Heart left ventricle (tissue), 7 donors: ENCODE results near the gene ANO1.

DNA sequence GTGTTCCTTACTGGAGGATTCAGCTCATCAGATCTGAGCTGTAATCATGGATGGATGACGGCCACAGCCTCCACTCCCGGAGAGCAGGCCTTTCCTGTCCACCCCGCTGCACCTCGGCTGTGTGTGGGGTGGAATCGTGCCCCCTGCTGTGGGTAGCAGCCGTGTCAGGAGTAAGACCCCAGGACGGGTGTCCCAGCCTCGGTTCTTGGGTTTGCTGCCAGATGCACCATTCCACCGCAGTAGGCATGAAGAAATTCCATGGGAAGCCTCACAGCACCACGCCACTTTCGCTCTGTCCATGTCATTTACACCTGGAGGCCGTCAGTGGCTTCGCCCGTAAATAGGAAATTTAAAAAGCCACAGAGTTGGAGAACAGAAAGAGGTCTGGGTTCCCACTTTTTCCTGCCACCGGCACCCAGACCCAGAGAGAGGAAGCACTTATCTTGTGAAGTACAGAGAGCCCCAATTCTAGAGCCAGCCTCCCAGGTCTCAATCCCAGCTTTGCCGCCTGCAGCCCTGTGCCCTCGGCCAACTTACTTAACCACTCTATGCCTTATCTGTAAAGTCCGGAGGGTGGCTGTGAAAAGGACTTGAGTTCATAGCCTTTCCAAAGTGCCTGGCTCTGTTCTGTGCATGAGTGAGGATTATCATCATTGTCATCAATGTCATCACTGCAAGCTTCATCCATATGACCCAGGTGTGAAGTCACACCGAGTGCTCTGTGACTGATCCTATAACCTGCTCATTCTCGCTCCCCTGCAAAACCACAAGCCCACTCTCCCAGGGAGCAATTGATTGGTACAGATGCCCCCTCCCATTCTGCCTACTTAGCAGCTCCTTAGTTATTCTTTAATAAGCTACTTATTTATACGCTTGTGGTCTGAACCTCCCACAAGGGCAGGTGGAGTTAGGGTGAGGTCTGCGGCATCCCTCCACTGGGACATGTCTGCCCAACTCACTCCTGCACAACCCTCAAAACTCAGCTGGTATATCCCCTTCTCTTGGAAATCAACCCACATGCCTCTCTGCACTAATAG is 90.0 kb upstream of the ANO1 start:
- PRO-cap, 6 experiments, result no peak in any of the 6 experiments
- RAMPAGE, long total RNA, 2 experiments, result no peak in any of the 2 experiments
- RRBS, result no CpG with 5 or more reads among the region's 22 CpGs

GRCh38 chr11:70040305-70041184 is 37.6 kb upstream of the ANO1 start:
- PRO-cap, 6 experiments, result no peak in any of the 6 experiments
- RAMPAGE, long total RNA, 2 experiments, result no peak in any of the 2 experiments
- RRBS, result no CpG with 5 or more reads among the region's 14 CpGs

GRCh38 chr11:70073753-70074570 is 4.2 kb upstream of the ANO1 start:
- PRO-cap, 6 experiments, result peak in 3 of 6 experiments; most common minus-strand start chr11:70073938 (in 3)
- RAMPAGE, long total RNA, 2 experiments, result no peak in any of the 2 experiments
- RRBS, result 7% methylated on average over 12 of the region's 24 CpGs

- PRO-cap, 6 experiments, result peak in 6 of 6 experiments; most common plus-strand start chr11:70078540 (in 5); most common minus-strand start chr11:70078397 (in 5)
- RAMPAGE, long total RNA, 2 experiments, result start-site peak on the plus strand in 1 of 2 experiments, at chr11:70078540-70078576 at its widest, 26 reads per replicate
- RRBS, result 2% methylated on average over 60 of the region's 96 CpGs
These were observed at the start of gene ANO1 for GRCh38 chr11:70077694-70078715. TSS of gene ANO1 (plus strand) at chr11:70078317.

GRCh38 chr11:70078716-70079206 is 644 bp downstream of the ANO1 start:
- PRO-cap, 6 experiments, result no peak in any of the 6 experiments
- RAMPAGE, long total RNA, 2 experiments, result no peak in any of the 2 experiments
- RRBS, result 3% methylated on average over 42 of the region's 55 CpGs

DNA sequence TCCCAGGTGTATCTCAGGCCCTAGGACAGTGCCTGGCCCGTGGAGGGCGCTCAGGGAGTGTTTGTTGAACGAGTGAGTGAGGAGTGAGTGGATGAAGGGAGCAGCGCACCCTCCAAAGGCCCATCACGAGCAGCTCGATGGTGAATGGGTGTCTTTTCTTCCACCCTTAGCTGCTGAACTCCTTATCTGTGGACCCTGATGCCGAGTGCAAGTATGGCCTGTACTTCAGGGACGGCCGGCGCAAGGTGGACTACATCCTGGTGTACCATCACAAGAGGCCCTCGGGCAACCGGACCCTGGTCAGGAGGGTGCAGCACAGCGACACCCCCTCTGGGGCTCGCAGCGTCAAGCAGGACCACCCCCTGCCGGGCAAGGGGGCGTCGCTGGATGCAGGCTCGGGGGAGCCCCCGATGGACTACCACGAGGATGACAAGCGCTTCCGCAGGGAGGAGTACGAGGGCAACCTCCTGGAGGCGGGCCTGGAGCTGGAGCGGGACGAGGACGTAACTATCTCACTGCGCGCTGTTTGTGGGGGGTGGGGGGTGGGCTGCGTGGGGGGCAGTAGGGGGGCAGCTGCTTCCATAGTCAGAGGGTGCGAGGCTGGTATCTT is 9.6 kb downstream of the ANO1 start:
- PRO-cap, 6 experiments, result no peak in any of the 6 experiments
- RAMPAGE, long total RNA, 2 experiments, result no peak in any of the 2 experiments
- RRBS, result 56% methylated on average over 8 of the region's 32 CpGs

GRCh38 chr11:70142027-70142713 is 60.9 kb upstream of the FADD start:
- PRO-cap, 6 experiments, result no peak in any of the 6 experiments
- RAMPAGE, long total RNA, 2 experiments, result no peak in any of the 2 experiments
- RRBS, result no CpG with 5 or more reads among the region's 14 CpGs

DNA sequence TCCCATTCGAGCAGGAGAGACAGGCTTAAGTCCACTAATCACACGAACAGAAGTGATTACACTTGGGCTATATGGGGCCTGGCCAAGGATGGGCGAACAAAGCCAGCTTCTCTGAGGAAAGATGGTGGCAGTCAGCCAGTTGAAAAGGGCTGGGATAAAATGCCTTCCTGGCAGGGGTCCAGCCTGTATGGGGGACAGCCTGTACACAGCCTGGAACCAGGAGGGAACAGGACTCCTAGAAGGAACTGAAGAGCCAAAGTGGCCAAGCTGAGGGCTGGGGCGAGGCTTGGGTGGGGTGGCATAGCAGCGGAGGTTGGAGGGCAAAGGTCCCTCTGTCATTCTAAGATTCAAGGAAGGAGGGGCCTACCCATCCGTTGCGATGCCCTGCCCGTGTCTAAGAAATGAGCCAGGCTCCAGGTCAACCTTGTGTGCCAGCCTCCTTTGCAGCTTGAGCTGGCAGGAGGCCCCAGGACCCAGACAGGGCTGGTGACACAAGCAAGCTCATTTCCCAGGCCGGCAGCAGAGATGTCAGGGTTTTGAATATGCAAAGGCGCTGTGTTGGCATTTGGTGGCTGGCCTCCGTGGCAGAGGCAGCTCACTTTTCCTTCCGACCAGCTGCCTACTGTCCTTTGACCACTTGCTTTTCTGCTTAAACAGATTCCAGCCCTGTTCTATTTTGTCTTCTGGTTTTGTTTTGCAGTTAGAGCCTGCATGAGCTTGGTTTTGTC is 22.7 kb downstream of the FADD start:
- PRO-cap, 6 experiments, result no peak in any of the 6 experiments
- RAMPAGE, long total RNA, 2 experiments, result no peak in any of the 2 experiments
- RRBS, result no CpG with 5 or more reads among the region's 12 CpGs

DNA sequence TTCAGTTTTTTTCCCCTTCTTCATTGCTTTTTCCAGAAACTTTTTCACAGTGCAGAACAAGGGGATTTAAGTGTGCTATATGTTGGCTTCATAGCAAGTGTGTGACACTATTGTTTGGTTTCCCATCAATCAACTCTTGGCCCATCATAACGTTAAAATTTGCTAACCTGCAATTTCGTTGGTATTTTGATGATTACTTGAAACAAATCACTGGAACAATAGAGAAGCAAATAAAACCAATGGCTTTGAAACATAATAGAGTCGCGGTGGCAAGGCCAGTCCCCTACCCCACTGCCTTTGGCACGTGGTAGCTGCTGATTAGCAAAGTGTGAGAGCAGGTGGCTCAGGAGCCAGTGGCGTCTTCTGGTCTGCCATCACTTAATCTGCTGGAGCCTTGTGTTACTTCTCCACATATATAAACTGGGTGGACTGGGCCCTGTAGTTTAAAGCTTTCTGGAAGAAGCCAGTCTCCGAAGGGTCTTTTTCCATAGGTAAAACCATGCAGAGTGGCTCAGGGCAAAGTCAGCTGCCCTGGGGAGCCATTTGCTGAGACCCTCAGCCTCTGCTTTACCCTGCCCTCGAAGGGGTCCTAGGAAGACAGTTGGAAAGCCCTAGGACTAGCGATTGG is 22.9 kb downstream of the PPFIA1 start:
- PRO-cap, 6 experiments, result no peak in any of the 6 experiments
- RAMPAGE, long total RNA, 2 experiments, result no peak in any of the 2 experiments
- RRBS, result no CpG with 5 or more reads among the region's 9 CpGs

GRCh38 chr11:70324701-70325178 is 54.2 kb downstream of the PPFIA1 start:
- PRO-cap, 6 experiments, result no peak in any of the 6 experiments
- RAMPAGE, long total RNA, 2 experiments, result no peak in any of the 2 experiments
- RRBS, result no CpG with 5 or more reads among the region's 6 CpGs

DNA sequence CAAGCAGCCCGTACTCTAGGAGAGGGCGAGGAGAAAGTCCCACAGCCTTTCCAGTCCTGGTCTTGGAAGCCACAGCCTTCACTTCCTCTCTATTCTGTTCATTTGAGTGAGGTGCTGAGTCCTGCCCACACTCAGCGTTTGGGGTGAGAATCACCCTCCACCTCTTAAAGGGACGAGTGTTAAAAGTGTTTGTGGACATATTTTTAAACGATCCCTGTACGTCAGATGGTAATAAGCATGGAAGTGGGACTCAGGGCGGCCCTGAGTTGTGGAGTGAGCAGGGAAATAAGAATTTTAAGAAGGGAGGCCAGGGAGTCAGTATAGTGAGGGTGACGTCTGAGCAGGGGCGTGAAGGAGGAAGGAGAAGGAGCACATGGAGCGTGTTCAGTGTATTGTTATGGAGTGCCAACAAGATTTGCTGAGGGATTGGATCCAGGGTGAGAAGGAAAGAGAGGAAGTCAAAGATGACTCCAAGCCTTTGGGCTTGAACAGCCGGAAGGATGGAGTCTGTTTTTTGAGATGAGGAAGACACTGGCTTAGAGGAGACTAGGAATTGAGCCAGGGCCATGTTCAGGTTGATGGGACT is 57.3 kb upstream of the CTTN start:
- PRO-cap, 6 experiments, result no peak in any of the 6 experiments
- RAMPAGE, long total RNA, 2 experiments, result no peak in any of the 2 experiments
- RRBS, result no CpG with 5 or more reads among the region's 11 CpGs

GRCh38 chr11:70343532-70344079 is 54.7 kb upstream of the CTTN start:
- PRO-cap, 6 experiments, result no peak in any of the 6 experiments
- RAMPAGE, long total RNA, 2 experiments, result no peak in any of the 2 experiments
- RRBS, result no CpG with 5 or more reads among the region's 12 CpGs

- PRO-cap, 6 experiments, result no peak in any of the 6 experiments
- RAMPAGE, long total RNA, 2 experiments, result no peak in any of the 2 experiments
- RRBS, result no CpG with 5 or more reads among the region's 3 CpGs
These were observed 61.6 kb downstream of the CTTN start for GRCh38 chr11:70460002-70460284.

- PRO-cap, 6 experiments, result no peak in any of the 6 experiments
- RAMPAGE, long total RNA, 2 experiments, result no peak in any of the 2 experiments
- RRBS, result 3% methylated on average over 3 of the region's 17 CpGs
These were observed 426.5 kb downstream of the CTTN start for GRCh38 chr11:70824599-70825366.

DNA sequence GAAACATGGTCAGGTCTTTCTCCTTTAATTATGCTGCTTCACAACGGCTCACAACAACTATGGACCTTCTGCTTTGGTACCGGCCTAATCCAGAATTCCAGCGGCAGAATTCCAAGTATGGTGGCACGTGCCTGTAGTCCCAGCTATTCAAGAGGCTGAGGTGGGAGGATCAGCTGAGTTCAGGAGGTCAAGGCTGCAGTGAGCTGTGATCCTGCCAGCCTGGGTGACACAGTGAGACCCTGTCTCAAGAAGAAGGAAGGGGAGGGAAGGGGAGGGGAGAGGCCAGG is 145.9 kb downstream of the SHANK2 start:
- PRO-cap, 6 experiments, result peak in 1 of 6 experiments; most common plus-strand start position 92 of the sequence (in 1)
- RAMPAGE, long total RNA, 2 experiments, result no peak in any of the 2 experiments
- RRBS, result no CpG with 5 or more reads among the region's 4 CpGs

DNA sequence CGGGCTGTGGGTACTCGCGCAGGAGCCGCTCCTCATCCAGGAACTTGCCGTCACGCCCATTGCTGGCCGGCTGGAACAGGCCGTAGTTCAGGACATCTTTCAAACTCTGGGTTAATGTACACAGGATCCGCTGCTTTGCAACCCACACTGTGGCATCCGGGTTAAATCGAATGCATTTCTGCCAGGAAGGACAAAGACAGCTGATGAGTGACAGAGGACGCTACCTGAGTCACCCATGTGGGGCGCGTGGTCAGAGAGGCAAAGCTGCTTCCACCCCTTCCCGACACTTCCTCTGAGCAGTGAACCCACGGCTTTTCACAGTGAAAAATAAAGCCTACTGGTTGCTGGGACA is 133.5 kb downstream of the SHANK2 start:
- PRO-cap, 6 experiments, result no peak in any of the 6 experiments
- RAMPAGE, long total RNA, 2 experiments, result no peak in any of the 2 experiments
- RRBS, result 59% methylated on average over 4 of the region's 16 CpGs

GRCh38 chr11:71372633-71373172 is 75.5 kb downstream of the DHCR7 start:
- PRO-cap, 6 experiments, result no peak in any of the 6 experiments
- RAMPAGE, long total RNA, 2 experiments, result no peak in any of the 2 experiments
- RRBS, result no CpG with 5 or more reads among the region's 5 CpGs

GRCh38 chr11:71451835-71452136 is 1.2 kb upstream of the NADSYN1 start:
- PRO-cap, 6 experiments, result peak in 2 of 6 experiments; most common plus-strand start chr11:71452042 (in 1)
- RAMPAGE, long total RNA, 2 experiments, result no peak in any of the 2 experiments
- RRBS, result no CpG with 5 or more reads among the region's 5 CpGs

DNA sequence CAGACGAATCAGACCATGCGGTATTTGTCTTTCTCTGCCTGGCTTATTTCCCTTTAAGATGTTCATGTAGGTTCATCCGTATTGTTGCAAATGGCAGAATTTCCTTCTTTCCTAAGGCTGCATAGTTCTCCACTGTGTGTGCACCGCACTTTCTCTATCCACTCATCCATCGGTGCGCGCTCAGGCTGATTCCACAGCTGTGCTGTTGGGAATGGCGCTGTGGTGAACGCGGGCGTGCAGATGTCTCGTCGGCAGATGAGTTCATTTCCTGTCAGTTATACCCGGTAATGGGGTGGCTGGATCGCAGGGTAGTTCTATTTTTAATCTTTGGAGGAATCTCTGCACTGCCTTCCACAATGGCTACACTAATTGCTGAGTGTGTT is 28.1 kb upstream of the KRTAP5-7 start:
- PRO-cap, 6 experiments, result no peak in any of the 6 experiments
- RAMPAGE, long total RNA, 2 experiments, result no peak in any of the 2 experiments
- RRBS, result no CpG with 5 or more reads among the region's 15 CpGs

DNA sequence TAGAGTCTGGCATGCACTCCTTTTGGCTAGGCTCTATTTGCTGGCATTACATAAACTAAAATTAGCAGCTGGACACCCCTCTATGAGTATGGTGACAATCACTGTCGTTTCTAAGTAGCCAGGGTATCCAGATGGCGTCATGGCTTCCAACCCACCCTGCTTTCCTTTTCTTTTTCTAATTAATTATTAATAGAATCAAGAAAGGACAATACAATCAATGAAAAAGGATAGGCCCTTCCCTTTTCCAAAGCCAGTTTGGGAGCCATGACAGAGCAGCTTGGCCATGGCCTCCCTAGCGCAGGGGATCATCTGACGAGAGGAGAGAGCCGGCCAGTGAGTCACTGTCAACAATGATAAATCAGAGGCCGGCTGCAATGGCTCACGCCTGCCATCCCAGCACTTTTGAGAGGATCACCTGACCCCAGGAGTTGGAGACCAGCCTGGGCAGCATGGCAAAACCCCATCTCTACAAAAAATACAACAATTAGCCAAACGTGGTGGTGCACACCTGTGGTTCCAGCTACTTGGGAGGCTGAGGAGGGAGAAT is 27.6 kb upstream of the KRTAP5-7 start:
- PRO-cap, 6 experiments, result peak in 3 of 6 experiments; most common minus-strand start position 311 of the sequence (in 3)
- RAMPAGE, long total RNA, 2 experiments, result no peak in any of the 2 experiments
- RRBS, result no CpG with 5 or more reads among the region's 8 CpGs